ENCODE measurements around a stretch of chr14.

DNA sequence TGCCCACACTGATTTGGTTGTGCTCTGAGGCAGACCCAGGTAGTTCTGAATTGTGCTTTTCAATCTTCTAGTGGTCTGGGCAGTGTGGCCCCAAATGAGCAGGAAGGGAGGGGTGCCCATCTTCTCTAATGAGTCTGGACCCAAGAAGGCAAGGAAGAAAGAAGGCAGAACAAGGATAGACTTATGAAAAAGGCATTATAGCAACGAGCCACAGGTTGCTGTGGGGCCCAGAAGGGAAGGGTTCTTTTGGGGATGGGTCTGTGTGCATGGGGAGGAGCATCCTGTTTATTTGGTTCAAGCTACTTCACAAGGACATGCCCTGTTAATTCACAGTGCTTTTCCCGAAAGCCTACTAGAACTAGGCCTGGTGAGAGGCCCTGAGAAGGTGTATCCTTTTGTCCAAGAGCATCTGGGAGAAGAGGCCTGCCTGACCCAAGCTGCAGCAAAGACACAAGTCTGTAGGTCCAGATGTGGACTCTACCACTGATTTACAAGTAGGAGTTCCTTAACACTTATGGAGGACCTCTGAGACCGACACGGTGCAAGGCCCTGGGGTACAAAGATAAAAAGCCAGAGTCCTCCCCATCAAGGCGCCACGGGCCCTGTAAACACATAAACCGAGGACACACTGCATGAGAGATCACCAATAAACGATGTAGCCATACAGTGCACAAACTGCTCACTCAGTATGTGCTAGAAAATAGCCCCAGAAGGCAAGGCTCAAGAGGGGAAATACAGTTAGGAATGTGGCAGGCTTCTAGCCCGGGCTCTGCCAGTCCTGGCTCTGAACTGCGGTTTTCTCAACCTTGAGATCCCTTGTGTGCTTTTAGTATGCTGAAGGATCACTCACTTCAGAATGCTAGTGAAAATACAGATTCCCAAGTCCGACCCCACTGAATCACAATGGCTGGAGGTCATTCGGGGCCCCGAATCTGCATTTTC is 993 bp upstream of the SUSD6 start:
- PRO-cap = no peak

GRCh38 chr14:69611266-69611500 is 213 bp upstream of the SUSD6 start:
- PRO-cap = bidirectional peak, plus-strand start at chr14:69611596, minus-strand start at chr14:69611362

DNA sequence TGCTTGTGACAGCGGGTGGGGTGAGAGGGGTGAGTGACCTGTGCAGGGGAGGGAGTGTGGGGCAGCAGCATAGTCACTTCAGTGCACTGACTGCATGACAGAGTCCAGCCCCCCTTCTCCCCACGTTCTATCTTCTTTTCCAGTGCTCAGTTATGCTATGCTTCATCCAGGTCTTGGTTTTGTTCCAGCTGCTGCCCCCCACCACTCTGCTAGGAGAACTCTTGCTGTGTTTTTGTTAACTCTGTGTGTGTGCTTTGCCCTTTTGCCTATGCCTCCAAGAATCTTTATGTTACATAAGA is 26.3 kb downstream of the SUSD6 start:
- PRO-cap = no peak

GRCh38 chr14:69711719-69712288 is 55.1 kb upstream of the SRSF5 start:
- PRO-cap = no peak

DNA sequence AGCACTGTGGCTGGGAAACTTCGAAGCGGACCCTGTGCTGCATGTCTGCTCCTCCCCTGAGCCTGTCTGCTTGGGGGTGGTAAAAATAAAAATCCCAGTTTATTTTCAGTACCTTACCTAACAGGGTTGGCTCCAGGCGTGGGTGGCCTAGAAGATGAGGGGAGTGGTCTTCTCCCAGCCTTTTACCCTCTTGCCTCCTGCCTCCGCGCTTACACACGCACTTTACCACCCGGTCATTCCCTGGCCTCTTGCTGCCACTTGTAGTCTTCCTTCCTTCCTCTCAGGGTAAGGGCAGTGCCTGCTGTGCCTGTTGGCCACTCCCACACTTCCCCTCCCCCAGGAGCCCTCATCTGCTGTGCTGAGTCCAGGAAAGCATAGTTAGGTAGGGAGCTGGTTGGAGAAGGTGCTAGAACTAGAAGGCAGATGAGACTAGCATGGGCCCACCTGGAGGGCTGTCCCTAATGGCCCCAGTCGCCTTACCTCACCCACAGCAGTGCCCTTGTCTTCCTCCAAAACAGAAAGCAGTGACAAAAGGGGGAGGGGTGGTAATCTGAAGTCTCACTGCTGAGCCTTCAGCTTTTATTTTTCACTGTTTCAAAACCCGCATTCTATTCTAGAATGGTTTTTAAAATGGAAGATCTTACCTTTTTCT is 54.3 kb upstream of the SRSF5 start:
- PRO-cap = no peak

DNA sequence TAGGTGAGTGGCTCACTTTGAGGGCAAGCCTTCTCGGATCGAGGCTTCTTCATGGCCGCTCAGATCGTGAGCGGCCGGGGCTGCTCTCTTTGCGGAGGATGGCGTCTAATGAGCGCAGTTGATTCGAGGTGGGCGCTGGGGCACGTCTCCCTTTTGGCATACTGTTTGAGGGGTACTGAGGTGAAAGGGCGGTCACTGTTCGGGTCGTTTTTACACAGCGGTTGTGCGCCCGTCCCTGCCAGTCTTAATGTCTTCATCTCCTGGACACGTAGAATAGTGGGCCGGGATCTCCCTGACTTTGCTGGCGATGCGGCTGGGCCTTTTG is 273 bp downstream of the SRSF5 start:
- PRO-cap = no peak

DNA sequence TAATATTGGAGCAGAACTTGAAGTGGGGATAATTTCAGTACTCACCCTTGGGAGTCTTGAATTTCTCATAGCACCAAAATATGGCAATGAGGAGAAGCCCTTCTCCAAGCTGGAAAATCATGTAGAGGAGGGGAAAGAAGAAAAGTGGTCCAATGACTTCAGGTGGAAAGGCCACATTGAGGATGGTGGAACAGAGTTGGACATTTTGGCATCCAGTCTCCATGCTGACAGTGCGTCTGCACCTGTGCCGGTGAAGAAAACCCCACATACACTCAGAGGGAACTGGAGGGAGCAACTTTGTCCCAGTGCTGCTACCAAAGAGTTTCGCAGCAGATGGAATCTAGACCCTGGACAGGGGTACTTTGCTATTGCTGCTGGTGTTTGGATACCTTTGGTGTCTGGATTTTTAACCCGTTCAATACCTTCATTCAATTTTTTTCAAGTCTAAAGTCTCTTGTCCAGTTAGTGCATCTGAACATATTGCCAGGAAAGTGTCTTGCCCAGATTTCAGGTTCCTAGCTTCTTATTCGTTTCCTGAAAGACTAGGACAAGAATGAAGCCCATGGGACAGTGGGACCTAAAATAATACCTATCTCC is 11.4 kb downstream of the SRSF5 start:
- PRO-cap = no peak

- PRO-cap = no peak
Observed at GRCh38 chr14:69937383-69937817, 58.2 kb downstream of the SMOC1 start.

- PRO-cap = no peak
Observed at GRCh38 chr14:70186712-70187246, 2.0 kb downstream of the SLC8A3 start.

- PRO-cap = no peak
Observed at GRCh38 chr14:70660949-70661812, 19.5 kb downstream of the TTC9 start.

GRCh38 chr14:70665994-70666749 is 24.5 kb downstream of the TTC9 start:
- PRO-cap = no peak

DNA sequence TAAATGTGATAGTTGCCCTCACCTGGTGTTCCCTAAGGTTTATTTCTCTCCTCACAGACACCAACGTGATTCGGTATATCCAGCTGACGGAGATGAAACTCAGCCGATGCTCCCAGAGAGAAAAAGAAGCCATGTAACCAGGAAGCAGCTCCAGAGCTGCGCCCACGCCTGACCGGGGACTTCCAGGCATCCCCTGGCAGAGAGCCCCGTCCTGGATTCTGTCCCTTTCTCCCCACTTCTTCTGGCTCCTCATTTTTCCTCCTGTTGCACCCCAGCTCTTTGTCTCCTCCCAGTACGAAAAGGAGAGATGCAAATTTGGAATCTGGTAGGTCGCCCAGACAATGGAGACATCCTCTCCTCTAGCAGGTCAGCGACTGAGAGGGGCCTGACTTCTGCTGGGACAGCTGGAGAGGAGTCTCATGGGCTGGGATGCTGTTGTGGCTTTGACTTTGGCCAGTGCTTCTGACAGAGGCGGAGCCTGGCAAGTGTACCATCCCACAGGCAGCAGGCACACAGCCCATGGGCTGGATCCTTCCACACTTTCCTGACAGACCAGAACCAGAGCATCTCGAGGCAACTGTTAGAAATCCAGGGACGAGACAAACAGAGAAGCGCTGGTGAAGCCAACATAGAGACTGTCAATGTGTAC is 29.4 kb downstream of the TTC9 start:
- PRO-cap = no peak

DNA sequence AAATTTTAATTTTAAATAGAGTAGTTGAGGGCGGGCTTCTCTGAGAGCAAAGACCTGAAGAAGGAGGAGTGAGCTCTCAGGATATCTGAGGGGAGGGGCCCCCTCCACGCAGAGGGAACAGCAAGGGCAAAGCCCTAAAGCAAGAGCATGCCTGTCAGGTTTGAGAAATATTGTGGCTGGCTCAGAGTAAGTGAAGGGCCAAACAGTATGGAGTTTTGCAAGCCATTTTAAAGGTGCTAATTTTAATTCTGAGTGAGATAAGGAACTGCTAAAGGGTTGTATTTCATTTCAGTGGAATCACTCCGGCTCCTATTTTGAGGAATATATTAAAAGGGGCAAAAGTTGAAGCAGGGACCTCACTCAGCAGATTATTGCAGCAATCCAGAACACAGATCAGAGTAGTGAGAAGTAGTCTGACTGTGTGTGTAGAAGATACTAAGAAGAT is 64.4 kb downstream of the PCNX1 start:
- PRO-cap = no peak

DNA sequence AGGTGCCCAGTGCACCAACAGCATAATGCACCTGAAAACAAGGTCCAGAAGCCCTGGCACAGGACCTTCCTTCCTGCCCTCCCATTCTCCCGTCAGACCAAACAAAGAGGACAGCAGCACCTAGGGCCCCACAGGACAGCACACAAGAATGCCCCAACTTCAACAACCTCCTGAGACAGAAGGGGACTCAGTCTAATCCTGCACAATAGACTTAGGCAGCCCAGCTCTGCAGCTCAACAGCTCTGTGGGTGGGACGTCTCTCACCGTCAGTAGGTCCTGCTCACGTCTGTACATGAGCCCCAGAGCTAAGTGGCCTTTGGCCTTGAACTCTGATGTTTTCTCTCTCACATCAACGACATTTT is 124.1 kb downstream of the PCNX1 start:
- PRO-cap = no peak

DNA sequence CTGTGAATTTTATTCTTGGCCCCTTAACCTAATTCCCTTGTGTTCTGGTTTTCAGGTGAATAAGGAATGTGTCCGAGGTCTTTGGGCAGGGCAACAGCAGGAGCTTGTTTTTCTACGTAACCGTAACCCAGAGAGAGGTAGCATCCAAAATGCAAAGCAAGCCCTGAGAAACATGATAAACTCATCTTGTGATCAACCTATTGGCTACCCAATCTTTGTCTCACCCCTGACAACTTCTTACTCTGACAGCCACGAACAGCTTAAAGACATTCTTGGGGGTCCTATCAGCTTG is 196.0 kb downstream of the PCNX1 start:
- PRO-cap = no peak

- PRO-cap = no peak
Observed at GRCh38 chr14:71253831-71254631, 66.2 kb upstream of the SIPA1L1 start.

DNA sequence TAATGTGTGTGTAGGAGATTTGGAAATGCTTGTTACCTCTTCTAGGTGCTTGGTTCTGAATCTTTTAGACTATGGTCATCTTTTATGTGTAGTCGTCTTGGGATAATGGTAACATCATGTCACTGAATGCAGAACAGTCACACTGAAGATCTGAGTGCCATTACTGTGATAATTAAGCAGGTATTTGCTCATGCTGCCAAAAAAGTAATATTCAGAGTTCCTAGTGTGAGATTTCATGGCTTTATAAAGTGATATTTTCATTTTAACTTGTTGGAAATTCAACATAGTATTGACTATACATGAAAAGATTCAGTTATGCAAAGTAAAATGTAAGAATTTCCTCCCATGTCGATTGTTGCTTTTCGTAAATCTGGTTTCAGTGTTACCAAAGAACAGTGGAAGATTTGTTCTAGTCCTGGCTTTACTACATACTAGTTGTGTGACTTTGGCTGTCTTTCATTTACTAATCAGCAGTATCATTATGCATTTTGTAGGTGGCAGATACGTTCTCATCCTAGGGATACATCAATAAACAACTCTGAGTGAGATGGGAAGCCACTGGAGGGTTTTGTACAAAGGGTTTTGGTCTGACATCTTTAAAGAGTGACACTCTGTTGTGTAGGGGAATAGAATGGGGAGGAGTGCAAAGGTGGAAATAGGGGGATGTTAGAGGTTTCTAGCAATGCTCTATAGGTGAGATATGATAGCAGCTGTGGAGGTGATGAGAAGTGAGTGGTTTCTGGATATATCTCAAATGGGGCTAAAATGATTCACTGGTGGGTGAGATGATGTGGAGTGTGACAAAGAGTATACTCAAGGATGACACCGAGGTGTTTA is 13.1 kb downstream of the SIPA1L1 start:
- PRO-cap = no peak

DNA sequence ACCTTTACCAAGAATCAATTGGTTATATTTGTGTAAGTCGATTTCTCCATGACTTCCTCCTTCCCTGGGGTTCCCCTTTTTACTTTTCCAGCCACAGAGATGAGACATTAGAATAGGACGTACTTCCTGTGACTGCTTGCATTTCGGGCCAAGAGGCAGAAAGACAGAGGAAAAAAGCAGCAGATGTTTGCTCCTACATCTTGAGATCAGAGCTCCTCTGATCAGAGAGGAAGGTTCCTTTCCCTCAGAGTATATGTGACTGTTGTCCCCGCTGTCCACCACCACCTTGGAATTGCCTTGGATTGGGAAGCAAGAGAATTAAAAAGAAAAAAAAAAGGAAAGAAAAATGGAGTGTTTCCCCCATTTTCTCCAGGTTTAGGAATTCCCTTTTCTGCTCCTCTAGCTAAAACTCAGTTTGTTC is 158.4 kb downstream of the SIPA1L1 start:
- PRO-cap = no peak

DNA sequence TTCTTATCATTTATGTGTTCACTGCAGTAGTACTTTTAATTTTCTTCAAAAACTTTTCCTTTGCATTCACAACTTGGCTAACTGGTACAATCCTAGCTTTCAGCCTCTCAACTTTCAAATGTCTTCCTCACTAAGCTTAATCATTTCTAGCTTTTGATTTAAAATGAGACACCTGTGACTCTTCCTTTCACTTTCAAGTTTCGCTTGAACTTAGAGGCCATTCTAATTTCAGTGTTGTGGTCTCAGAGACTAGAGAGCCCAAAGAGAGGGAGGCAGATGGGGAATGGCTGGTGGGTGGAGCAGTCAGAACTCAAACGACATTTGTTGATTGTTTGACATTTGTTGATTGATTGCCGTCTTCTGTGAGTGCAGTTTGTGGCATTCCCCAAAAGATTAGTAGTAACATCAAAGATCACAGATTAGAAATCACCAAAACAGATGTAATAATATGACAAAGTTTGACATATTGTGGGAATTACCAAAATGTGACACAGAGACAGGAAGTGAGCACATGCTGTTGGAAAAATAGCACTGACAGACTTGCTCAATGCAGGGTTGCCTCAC is 235.3 kb downstream of the SIPA1L1 start:
- PRO-cap = no peak

- PRO-cap = no peak
Observed at GRCh38 chr14:71848885-71849222, 83.4 kb upstream of the RGS6 start.

All from left common carotid artery plus branches (tissue), 1 donor.